RPMI7951 (cell line): ENCODE results near the genes BAIAP2L2 and PLA2G6.

- RAMPAGE, long total RNA = no peak
Observed at GRCh38 chr22:38110480-38110906, at the start of gene BAIAP2L2. Gene BAIAP2L2 (minus strand): TSS chr22:38110684.

DNA sequence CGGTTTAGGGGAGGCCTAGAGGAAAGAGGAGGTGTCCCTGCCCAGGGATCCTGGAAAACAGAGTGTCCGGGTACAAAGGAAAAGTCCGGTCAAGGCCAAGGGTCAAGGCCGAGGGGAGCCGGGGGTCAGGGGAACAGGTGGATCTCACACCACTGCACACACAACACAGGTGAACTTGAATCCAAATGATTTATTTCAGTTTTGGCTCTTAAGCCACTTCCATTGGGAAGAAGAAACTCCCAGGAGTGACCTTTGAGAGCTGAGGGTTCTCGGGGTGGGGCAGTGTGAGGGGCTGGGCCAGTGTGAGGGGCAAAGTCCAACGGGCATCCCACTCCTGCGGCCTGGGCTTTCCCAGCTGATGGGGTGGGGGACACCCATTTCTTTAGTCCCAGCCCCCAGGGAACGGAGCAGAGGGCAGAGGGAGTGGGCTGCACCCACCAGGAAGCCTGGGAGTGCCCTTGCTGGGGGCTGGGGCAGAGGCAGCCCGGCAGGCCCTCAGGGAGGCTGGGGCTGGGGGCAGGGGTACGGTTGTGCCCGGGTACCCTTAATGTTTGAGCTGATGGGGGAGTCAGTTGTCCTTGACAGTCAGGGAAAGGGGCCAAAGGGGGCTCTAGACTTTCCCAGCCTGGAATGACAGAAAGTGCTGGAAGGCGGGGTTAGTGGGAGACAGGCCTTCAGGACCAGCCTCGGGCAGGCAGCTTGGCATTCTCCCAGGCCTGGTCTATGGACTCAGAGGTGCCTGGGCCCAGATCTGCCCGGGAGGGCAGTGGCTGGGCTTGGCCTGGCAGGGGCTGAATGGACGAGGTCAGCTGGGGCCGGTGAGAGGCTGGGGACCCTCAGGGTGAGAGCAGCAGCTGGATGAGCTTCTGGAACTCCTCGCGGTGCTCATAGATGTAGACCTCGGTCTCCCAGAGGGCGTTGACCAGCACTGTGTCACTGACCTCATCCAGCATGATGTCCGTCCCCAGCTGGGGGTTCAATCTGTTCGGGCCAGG, 1.1 kb upstream of the BAIAP2L2 start:
- RAMPAGE, long total RNA = no peak

GRCh38 chr22:38181563-38182341, at the start of gene PLA2G6:
Gene PLA2G6 (minus strand): TSS chr22:38181830.
- RAMPAGE, long total RNA = no peak

- RAMPAGE, long total RNA = no peak
Observed at GRCh38 chr22:38204301-38205131, 2.7 kb downstream of the MAFF start.

GRCh38 chr22:38210812-38211296, 9.1 kb downstream of the MAFF start:
- RAMPAGE, long total RNA = no peak

DNA sequence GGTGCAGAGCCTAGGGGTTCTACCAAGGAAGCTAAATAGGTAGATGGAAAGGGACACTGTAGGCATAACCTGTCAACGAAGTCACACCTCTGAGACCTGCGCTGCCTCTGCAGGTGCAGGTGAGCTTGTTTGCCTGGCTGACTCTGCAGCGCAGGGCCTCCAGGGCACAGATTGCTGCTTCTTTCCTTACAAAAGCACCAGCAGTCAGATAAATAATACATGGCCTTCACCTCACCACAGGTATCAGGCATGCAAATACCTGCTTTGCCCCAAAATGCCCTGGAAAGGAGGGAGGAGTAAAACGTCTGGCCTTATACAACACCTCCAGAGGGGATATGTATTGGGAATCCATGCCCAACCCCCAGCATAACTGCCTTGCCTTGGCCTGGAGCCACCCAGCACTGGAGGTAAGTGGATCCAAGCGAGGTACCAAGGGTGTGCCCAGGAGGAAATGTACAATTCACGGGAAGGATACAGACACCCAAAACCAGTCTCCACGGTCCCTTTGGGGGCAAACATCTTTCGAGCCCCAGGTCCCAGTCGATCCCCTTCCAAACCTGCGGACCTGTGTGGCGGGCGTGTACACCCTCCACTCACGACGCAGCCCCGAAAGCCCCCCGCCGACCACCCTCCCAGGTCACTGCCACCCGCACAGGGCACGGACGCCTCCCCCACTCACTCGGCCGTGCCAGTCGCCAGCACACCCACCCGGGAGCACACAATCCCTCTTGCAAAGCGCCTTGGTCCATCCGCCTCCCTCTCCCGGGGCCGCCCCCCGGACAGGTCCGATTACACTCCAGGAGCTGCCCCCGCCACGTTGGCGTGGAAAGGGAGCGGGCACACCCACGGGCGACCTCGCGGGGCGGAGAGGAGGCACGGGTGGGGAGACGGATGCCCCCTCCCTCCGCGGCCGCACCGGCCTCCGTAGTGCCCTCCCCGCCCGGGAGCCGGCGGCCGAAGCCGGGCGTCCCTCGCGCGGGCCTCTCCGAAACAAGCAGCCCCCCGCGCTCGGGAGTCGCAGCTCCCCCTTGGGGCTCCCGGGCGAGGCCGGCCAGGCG, 661 bp downstream of the TMEM184B start:
- RAMPAGE, long total RNA = no peak

- RAMPAGE, long total RNA = no peak
Observed at GRCh38 chr22:38273589-38273910, 740 bp upstream of the TMEM184B start.

GRCh38 chr22:38299090-38299449, 18.2 kb downstream of the CSNK1E start:
- RAMPAGE, long total RNA = no peak

GRCh38 chr22:38299826-38300353, 17.3 kb downstream of the CSNK1E start:
- RAMPAGE, long total RNA = no peak

DNA sequence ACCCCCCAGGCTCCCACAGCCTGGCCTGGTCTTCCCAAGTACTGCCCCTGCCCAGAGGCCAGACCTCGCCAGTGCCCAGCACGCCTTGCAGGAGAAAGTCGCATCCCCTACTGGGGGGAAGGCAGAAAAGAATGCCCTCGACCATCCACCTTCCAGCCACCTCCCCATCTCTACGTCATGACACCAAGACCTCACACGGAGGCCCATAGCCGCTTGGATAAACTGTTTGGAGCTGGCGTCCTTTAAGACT, 2.8 kb downstream of the CSNK1E start:
- RAMPAGE, long total RNA = no peak

DNA sequence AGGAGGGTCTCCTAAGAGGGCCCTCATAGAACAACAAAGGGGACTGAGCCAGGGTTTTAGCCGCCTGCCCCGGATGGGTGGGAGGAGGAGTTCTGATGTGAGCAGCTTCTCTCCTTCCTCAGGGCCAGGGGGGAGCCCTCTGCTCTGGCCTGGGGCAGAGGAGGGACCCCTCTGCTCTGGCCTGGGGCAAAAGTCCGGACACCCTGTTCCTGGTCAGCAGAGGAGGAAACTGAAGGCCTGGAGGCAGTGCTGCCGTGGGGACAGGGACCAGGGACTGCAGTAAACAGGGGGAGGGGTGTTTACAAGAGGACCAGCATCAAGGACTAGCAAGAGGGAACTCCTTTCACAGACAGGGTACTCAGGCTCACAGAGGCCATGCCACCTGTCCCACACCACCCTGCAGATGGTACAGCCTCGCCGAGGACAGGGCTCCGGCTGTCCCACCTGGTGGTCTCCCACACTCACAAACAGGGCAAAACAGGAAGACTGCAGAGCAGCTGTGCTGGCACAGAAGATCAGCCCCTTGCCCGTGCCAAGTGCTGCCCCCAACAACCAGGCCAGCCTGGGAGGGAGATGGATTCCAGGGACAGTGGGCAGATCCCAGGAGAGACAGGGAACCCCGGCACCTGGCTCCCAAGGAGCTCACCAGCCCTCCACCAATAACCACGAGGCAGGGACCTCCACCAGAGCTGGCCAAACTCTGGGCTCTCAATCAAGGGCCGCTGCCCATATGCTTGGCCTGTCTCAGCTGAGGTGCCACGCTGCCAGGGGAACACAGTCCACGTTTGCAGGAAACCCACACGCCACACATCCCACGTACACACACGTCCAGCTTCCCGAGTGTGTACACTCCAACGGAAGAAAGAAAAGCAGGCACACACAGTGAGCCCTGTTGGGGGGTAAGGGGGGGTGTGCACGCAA, 2.2 kb downstream of the CSNK1E start:
- RAMPAGE, long total RNA = no peak

GRCh38 chr22:38315655-38316086, 1.6 kb downstream of the CSNK1E start:
- RAMPAGE, long total RNA = no peak

DNA sequence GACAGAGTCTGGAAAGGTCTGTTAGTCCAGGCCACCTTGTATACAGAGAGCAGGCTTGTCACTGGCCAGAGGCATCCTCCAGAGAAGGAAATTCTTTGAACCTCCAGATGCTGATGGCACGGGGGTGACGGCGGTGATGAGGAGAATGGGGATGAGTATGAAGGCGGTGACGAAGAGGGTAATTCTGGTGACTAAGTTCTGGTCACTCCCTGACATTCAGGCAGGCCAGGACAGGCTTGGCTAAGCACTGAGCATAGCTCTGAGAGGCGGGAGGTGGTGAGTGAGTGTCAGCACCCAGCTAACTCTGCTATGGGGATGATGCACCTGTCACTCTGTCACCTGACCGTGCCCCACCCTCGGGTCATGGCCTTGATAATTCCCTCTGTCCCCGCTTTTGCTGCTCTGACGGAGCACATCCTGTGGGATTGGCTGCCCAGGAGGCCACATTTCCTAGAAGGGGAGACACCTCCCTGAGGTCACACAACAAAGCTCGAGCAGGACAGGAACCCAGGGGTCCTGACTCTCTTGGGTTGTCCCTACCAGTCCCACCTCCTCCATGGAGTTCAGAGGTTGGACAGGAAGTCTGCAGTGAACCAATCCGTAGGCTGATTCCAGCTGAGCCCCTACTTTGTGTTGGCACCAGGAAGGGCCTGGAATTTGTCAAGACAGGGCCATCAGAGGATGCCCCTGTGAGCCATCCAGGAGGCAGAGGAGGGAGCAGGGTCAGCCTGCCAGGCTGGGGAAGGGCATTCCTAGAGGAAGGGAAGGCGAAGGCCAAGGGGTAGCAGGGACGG, 31.1 kb upstream of the CSNK1E start:
- RAMPAGE, long total RNA = no peak

GRCh38 chr22:38350308-38350817, 33.1 kb upstream of the CSNK1E start:
- RAMPAGE, long total RNA = no peak

- RAMPAGE, long total RNA = no peak
Observed at GRCh38 chr22:38450118-38450907, 4.7 kb downstream of the KCNJ4 start.

DNA sequence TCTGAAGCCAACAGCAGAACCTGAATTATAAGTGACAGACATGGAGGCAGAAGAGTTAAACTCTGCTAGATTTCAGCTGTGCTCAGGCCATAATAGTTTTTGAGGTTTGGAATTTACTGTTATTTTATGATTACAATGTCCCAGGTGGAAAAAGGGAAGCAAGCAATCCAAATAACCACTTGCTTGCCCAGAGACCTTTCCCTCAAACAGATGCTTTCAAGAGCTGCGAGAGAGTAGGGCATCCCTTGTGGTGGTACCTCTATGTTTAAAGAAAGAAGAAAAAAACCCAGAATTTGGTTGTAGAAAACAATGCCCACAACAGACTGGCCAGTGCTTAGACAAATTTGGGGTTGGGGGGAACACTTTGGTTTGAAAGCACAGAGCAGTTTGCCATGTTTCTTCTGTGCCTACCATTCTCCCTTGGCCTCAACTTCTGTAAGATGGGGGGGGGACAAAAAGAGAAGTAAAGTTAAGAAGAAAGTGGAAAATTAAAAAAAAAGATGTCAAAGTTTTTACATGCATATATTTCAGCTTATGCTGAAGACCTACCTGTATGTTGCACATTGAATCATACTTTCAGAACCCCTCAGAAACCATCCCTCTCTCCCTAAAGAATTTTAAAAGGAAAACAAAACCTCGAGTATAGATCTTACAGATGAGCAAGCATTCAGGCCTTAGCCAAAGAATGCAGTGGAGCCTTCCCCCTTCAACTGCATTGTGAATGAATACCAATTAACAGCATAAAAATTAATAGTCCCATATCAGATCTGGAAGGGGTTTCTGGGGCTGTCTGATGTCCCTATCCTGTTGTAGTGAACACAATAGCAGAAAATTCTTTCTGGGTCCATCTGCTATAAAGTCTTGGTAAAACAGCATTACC, 16.1 kb downstream of the KDELR3 start:
- RAMPAGE, long total RNA = no peak

DNA sequence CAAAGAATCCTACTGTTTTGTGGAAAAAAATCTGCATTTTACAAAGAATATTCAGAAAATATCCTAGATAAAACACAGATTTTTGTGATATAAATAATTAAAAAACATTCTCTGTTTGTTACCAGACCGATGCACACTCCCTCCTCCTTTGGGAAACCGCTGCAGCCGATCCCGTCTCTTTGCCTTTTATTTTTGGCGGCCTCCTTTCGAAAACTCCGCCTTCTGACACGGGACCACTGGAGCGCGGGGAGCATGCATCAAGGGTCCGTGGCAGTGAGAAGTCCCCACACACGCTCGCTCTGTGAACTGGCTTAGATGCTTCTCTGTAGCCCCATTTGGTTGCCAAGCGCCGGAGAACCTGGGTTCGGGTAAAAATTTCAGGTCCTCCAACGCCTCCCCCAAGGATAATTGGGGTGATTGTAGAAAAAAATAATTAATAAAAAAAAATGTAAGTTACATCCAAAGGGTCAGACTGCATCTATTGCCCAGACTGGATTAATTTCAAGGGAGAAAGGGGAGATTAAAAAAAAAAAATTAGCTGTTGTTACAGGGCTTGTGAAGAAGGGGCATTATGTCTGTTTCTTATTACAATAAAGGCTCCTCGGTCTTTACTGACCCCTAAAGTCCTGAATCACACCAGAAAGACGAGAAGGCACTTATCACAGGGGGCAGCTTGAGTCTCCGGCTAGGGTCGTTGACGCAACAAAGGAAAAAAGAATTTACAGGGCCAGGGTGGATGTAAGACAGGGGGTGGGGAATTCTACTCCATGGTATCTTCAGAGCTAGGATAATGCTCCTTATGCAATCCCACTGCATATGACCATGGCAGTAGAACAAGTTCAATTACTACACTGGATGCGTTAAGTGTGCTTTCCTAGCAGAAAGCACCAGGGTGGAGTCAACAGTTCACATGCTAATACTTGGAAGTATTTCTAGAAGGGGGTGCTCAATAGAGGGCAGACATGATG, 16.7 kb downstream of the DDX17 start:
- RAMPAGE, long total RNA = no peak

DNA sequence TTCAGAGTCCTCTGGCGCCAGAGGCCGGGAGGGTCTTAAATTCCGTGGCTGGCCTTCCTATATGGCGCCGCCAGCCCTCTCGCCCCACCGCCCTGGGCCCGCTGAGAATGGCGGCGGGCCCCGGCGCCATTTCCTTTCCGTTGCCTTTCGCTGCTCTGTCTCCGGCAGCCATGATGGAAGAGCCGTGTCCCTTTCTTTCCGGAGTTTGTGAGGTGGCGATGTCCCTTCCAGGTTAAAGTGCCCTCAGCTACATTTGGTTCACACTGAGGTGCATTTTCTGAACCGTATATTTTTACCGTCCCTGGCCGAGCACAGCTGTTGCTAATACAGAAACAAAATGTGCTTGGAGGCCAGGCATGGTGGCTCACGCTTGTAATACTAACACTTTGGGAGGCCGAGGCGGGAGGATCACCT, 633 bp upstream of the DDX17 start:
- RAMPAGE, long total RNA = no peak

DNA sequence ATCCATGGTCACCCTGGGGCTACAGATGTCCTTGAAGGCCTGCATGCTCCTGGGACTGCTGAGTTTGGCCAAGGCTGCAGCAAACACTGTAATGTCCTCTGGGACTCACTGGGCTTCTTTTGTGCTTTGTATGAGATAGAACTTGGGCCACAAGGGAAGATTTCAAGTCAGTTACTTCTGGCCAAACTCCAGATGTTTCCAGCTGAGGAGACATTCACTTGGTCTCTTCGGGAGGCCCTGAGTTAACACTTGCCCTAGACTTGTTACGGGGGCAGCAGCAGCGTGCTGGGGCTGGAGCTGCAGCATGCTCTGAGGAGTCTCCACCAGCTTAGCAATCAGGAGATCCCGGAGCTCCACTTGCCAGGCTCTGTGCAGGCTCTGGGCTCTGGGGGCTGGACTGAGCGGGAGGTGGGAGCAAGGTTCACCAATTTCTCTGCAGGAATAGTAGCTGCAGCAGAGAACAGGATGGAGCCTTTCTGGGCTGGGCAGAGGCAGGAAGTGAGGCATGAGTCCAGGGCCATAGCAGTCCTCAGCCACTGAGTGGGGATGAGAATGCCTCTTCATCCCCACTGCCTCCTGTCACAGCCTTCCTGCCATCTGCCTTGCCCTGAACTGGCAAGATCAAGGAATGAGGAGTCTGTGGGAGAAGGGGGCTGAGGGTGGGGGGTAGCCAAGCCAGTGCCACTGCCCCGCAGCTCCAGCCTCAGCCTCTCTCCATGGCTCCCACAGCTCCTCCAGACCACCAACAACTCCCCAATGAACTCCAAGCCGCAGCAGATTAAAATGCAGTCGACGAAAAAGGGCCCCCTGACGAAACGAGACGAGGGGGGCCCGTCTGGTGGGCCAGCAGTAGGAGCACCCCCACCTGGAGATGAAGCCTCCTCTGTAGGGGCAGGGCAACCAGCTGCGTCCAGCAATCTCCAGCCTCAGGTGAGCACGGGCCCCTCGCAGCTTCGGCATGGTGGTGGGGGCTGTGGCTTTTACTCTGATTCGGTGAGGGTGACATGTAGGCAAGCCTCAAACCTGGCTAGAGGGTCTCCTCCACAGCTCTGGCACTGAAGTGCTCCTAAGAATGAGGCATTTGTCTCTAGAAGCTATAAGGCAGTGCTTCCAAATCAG, 23.3 kb downstream of the GTPBP1 start:
- RAMPAGE, long total RNA = no peak

- RAMPAGE, long total RNA = no peak
Observed at GRCh38 chr22:38737848-38738940, 17.6 kb downstream of the SUN2 start.